ENCODE results near the gene ARMC6.

DNA sequence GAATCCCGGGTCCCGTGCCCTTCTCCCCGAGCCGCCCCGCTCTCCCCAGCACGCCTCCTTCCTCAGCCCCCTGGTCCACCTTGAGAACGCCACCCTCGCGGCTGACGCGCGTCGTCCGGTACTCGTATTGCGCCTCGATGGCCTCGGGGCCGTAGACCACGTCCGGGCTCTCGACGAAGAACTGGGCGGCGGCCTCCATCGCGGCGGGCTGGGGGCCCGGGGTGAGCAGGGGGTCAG lies 234 bp downstream of the ISYNA1 start:
- RRBS: 6% methylated on average over 24 of the region's 29 CpGs

- RRBS: no CpG with 5 or more reads among the region's 26 CpGs
These were observed 32.7 kb downstream of the ELL start for GRCh38 chr19:18488783-18489940.

- RRBS: 2% methylated on average over 28 of the region's 76 CpGs
These were observed 567 bp downstream of the REX1BD start for GRCh38 chr19:18588926-18589803.

DNA sequence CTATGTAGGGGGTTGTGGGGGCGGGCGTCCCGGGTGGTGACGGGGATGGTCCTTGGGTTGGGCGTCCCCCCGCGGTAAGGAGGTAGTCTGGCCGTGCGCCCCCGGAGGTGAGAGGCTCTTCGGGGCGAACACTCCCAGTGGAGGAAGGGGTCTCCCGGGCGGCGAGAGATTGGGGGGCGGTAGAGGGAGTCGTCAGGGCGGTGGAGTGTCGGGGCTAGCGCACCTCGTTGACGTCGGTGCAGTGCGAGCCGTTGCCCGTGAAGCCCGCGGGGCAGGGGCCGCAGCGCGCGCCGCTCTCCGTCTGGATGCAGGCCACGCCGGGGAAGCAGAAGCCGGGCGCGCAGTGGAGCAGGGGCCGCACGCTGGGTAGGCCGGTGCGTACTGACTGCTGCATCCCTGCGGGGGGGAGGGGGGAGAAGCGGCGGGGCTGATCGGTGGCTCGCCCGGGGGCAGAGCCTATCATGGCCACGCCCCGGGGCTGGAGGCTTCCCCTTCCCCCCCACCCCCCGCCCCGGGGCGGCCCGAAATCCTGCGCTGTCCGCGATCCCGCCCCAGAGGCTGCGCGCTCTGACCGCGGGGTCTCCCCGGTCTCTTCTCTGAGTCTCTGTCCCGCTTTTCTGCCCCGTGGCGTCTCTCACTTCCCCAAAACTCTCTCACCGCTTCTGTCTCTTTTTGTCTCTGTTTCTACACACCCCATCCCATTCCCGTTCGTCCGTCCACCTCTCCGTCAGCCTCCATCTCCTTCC lies 1.2 kb downstream of the COMP start:
- RRBS: 6% methylated on average over 37 of the region's 72 CpGs

GRCh38 chr19:18859731-18860702 lies 28.3 kb downstream of the UPF1 start:
- RRBS: no CpG with 5 or more reads among the region's 23 CpGs

GRCh38 chr19:18896501-18896913 lies 549 bp upstream of the CERS1 start:
- RRBS: 7% methylated on average over 7 of the region's 24 CpGs

DNA sequence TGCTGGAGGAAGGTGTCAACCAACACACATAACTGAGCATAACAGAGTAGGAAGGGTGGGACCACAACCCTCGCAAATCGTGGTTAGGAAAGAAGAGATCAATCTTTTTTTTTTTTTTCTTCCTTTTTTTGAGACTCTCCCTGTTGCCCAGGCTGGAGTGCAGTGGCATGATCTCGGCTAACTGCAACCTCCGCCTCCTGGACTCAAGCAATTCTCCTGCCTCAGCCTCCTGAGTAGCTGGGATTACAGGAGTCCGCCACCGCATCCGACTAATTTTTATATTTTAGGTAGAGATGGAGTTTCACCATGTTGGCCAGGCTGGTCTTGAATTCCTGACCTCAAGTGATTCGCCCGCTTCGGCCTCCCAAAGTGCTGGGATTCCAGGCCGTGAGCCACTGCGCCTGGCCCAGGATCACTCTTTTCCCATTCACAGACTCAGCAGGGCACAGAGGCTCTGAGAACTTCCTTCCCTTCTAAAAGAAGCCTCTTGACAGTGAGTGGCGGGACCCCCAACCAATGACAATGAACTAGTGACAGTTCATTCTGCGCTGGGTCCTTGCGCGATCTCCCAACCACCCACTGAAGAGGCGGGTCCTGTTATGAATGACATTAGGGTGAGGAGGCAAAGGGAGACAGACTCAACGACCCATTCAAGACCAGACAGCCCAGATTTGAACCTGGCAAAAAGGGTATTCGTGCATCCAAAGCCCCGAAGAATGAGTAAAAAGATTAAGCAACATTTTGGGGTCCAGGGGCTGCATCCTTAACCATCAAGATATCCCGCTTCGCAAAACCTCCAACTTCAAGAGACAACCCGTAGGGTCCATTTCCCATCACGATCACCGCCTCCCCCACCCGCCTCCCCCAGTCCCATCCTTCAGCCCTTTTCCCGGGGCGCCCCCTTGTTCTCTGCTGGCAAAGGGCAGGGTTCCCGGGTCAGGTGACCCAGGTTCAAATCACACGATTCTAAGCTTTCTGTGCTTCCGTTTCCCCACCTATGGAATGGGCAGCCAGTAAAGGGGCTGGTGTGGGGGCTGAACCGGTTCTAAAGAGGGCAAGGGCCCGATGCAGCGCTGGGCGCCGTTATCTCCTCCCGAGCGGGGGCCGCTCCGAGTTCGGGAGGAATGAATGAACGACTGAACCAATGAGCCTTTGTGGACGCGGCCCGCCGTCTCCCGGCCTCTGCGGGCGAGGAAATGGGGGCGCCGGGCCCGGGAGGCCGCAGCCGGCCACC lies 847 bp downstream of the SUGP2 start:
- RRBS: 6% methylated on average over 3 of the region's 54 CpGs

DNA sequence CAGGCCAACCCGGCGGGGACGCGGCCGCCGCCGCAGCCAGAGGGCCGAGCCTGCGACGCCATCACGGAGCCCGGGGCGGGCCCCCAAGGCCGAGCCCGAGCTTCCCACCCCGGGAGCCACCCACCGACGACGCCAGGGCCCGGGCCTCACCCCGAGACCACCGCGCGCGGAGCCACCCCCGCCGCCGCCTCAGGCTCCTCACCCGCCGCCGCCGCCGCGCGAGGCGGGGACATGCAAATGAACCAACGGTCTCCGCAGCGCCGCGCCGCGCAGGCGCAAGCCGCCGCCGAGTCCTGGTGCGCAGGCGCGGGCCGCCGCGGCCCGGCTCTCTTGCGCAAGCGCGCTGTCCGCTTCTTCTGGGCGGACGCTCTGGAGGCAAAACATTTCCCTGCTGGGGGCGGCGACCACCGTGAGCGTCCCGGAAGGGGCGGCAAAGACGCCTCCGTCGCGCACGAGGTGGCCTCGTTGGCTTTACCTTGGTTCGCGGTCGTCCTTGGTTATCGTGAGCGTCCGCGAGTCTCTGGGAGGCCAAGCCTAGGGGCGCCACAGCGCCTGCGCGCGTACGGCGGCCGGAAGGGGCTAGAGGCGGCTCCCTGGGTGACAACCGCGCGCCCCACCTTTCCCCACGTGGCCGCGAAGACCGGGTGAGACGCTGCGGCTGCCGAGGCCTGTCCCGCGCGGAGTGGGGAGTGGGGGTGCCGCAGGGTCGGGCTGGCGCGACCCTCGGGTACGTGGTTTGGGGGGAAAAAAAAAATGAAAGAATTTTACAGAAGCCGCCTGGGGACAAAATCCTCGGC lies at the start of gene ARMC6:
ARMC6 (plus strand) TSS at position 317 of the 797 bp plus-strand sequence.
- RRBS: 2% methylated on average over 34 of the region's 109 CpGs

DNA sequence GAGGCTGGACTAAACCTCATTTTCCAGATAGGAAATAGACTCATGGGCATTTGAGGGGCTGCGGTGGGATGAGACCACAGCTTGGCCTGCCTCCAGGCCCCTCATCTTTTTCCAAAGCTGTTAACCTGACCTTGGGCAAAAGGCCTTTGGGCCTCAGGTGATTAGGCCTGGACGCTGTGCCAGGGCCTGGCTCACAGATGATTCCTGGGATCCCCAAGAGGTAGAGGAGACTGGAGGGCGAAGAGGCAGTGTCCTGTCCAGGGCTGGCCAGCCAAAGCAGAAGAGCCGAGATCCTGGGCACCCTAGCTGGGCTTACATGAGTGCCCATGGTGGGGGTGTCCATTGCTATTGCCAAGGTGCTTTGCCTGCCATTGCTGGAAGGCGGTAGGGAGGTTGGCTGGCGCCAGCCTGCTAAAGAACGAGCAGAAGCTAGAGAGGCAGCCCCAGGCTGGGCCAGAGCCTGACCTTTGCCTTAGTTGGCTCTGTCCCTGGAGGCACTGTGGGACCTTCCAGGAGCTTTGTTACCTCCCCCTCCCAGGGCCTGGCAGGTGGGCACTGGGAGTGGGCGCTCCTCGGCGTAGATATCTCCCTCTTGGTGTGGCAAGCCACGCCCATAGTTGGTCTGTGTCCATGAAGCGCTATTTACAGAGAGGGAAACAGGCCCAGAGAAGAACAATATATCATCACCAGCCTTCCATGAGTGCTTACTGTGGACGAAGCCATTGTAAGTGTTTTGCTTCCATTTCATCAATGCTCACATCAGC lies 2.4 kb upstream of the SLC25A42 start:
- RRBS: no CpG with 5 or more reads among the region's 13 CpGs

GRCh38 chr19:19065409-19065827 lies 1.6 kb downstream of the SLC25A42 start:
- RRBS: no CpG with 5 or more reads among the region's 6 CpGs

DNA sequence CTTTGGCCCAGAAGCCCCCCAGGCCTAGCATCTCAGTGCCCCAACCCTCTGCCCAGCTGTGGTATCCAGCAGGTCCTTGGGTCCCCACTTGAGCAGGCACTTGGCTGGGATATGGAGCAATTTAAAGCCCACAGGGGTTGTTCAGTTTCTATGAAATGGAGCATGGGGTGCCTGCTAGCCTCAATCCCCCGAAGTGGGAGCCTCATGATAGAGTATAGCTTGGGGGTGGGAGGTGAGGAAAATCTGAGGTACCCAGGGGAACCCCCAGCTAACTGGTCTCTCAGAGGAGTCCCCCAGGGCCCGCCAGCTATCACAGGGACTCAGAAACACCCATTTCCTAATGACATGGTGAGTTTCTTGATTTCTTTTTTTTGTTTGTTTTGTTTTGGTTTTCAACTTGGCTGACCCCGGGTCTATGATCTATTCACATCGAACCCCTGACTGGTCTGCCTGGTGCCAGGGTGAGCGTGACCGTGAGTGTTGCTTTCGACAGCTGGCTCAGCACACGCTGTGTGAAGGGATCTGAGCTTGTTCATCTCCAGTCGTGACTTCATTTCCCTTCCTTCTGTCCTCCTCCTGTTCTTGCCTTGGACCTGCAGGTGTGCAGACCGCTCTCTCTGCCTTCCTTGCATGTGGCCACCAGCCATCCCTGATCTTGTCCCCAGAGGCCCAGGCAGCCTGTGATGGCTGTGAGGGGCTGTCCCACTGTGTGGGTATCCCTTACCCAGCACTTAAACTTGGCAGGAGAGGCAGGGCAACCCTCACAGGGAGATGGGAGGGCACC lies 26.4 kb downstream of the TMEM161A start:
- RRBS: no CpG with 5 or more reads among the region's 10 CpGs

GRCh38 chr19:19155354-19156007 lies 14.6 kb downstream of the MEF2B start:
- RRBS: no CpG with 5 or more reads among the region's 8 CpGs

DNA sequence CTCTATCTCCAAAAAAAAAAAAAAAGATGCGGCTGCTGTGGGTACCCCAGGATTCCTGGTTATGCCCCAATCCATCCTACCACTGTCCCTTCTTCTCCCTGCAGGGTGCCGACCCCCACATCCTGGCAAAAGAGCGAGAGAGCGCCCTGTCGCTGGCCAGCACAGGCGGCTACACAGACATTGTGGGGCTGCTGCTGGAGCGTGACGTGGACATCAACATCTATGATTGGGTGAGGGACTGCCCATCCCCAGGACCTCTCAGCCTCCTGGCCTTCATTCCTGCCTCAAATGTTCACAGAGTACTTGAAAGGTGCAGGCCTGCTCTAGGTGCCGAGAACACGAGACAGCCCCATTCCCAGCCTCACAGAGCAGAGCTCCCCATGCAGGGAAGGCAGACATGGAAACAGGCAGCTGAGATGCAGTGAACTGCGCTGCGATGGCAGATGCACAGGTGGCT lies 5.2 kb downstream of the NR2C2AP start:
- RRBS: no CpG with 5 or more reads among the region's 12 CpGs

- RRBS: no CpG with 5 or more reads among the region's 6 CpGs
These were observed 1.6 kb upstream of the TM6SF2 start for GRCh38 chr19:19274642-19275135.

DNA sequence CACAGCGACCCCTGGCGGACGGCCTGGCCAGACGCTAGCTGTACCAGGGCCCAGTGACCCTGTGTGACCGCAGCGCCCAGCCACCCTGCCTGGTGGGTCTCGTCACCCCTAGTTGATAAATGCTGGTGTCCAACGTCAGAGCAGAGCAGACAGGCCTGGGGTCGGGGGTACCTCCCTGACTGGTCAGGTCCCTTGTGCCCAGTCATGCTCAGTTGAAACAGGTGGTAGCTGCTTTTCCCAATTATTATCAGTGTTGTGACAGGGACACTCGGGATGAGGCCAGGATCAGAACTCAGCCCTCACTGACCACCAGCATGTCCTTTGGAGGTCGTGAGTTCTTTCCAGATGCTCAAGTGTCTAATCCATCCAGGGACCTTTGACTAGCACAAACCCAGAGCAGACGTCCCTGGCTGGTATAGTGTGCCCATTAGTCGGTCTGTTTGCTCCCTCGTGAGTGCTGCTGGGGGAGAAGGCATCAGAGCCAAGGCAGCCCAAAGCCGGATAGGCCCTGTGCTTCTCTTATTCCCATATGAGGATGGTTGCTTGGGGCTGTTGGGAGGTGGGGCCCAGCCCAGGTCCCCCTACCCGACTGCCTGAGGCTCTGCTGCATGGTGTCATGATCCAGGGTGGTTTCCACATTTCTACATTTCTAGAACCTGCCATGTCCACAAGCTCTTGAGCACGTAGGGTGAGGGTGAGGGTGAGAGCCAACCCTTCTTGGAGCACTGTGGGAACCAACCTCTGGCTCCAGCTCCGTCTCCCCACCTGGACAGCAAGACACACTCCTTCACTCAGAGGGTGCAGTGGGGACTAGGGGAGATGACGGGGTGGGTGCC lies 22.5 kb downstream of the MAU2 start:
- RRBS: no CpG with 5 or more reads among the region's 19 CpGs

DNA sequence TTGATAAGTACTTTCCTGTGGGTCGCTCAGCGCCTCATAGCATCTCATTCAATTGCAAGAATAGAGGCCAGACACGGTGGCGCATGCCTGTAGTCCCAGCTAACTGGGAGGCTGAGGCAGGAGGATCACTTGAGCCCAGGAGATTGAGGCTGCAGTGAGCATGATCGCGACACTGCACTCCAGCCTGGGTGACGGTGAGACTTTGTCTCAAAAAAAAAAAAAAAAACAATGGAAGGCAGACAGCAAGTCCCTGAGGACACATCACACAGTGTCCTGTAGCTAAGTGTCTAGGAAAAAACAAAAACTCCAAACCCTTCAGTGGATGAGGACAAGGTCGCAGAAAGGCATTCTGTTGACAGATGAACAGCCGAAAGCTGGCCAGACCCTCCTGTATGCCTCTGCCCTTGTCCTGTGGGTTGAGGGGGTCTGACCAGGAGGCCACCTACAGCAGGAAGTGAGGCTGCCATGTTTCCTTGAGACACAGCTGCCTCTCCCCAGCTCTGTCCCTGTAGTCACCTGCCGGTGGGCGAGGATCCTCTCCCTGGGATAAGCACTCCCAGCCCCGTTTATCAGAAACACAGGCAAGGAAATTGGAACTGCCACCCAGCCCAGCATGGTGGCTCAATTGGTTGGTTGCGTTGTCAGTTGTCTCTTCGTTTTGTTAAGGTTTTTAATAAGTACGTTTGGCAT lies 37.4 kb downstream of the MAU2 start:
- RRBS: no CpG with 5 or more reads among the region's 15 CpGs

DNA sequence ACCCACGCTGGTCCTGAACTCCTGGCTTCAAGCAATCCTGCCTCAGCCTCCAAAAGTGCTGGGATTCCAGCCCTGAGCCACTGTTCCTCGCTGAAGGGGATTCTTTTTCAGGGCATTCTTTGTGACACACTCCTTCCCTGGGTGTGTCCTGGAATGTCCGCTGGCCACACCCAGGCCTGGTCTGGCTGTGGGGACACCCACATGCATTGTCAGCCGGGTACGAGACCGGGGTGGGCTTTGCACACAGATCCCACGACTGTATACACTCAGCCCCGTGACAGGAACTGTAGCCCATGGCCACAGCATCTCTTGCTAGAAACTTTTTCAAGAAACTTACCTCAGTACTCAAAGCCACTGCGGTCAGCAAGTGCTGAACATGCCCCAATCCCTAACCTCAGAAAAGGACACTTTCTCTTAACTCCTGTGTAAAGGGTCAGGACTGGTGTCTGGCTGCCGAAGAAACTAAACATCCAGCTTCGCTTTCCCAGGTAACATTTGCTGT lies 34.3 kb upstream of the GATAD2A start:
- RRBS: no CpG with 5 or more reads among the region's 11 CpGs

DNA sequence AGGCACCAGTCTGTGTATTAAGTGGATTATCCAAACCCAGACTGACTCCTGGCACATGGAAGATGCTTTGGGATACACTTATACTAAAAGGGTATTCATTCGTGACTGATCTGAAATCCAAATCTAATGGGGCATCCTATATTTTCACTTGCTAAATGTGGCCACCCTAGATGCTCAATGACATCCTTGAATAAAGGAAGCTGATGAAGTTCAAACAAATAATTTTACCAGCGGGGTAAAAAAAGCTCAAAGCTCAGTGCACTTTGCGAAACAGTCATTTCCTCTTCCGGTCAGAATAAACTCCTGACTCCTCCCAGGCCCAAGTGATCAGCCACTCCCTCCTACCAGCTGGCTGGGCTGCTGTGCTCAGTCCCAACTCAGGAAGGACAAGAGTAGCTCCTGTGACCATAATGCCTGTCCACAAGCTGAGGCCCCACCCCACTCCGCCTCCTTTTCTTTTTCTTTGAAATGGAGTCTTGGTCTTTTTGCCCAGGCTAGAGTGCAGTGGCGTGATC lies 32.5 kb upstream of the GATAD2A start:
- RRBS: no CpG with 5 or more reads among the region's 6 CpGs

DNA sequence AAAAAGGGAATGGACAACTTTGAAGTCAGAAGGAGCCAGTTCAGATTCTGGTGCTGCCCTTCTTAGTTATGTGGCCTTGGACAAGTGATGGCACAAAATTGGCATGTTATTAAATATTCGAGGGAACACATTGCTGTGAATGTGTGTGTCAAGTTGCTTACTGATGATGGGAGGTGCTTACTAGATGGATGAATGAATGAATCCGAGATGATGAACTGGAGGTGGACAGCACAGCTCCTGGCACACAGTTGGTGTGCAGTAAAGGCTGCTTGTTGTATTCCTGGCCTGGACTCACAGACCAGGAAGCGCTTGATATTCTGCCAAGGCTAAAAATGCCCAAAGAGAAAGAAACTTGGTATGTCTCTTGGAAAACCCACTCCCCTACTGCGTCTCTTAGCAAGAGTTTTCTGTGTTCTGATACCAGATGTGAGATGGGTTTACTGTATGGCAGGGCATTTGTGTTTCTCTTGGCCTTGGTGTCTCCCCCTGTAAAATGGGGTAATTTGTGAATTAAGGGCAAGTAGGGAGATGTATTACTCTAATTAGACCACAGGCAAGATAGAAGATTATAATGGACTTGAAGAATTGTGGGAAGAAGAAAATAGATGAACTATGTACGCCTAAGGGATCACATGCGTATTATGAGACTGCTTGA lies 15.2 kb upstream of the GATAD2A start:
- RRBS: no CpG with 5 or more reads among the region's 6 CpGs

GRCh38 chr19:19526805-19527222 lies 1.9 kb upstream of the YJEFN3 start:
- RRBS: no CpG with 5 or more reads among the region's 13 CpGs